ENCODE measurements around a stretch of chr20.

DNA sequence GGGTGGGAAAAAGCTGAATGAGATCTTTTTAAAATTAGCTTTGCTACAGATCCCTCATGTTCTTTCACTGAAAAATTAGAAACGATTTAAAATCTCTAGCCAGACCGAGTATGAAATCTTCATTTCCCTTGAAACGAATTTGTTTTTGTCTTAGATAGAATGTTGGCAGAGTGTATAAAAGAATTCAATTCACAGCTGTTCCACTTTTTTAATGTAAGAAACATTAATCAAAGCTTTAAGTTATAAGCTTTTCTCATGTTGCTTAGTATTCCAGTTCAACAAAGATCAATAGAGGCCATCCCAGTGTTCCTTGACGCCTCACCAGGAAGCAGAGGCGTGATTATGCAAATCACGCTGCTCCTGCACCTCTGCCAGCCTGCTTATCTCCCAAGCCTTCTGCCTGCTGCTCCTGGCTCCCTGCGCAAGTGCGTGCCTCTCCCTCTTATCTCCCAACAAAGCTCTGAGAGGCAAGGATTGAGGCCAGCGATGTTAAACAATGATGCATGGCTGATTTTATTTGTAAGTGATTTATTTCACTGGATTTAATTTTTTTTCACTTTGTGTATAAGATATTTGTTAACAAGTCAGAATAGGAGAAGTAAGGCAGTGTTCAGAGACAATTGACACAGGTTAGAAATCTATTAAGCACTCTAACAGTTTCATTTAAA, 42.7 kb downstream of the INSM1 start:
- PRO-cap, 2 experiments, result no peak in any of the 2 experiments

DNA sequence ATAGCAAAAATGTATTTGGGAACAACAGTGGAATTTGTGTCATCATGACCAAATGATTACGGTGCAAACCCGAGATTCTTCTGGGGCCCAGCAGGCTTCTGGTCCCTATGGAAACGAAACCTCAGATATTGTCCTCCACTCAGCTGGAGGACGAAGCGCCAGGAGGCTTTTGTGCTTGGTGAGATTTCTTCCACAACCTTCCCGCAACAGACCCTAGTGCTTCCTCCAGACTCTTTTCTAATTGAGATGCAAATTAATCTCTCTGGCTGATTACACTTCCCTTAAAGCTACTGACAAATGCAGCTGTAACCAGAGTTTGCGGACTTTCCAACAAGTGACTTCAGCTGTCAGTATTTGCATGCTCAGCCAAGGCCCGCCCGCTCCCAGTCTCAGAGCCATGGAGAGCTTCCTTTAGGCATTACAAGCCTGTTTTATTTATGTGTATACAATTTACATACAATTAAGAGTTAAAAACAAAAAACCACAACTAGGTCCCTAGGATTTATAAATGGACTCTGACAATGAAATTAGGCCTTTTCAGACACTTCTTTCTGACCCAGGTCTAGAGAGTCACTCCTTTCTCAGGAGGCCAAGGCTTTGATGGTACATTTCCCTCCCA, 96.1 kb downstream of the INSM1 start:
- PRO-cap, 2 experiments, result no peak in any of the 2 experiments

DNA sequence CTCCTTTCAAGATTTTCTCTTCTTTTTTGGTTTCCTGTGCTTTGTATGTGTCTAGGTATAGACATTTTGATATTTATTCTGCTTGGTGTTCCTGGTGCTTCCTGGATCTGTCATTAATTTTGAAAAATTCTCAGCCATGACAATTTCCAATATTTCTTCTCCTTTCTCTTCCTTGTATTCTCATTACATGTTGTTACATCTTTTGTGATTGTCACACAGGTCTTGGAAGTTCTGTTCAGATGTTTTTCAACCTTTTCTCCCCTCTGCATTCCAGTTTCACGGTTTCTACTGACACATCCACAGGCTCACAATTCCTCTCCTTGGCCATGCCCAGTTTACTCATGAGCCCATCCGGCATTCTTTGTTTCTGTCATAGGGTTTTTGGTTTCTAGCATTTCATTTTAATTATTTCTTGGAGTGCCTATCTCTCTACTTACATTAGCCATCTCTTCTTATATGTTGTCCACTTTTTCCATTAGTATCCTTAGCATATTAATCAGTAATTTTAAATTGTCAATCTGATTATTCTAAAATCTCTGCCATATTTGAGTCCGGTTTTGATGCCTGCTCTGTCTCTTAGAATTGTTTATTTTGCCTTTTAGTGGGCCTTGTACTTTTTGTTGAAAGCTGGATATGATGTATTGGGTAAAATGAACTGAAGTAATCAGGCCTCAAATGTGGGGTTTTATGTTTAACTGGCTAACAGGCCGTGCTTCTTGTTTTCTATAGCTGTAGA, 118.8 kb downstream of the INSM1 start:
- PRO-cap, 2 experiments, result no peak in any of the 2 experiments

GRCh38 chr20:20589118-20589609, 123.3 kb downstream of the RALGAPA2 start:
- PRO-cap, 2 experiments, result no peak in any of the 2 experiments

DNA sequence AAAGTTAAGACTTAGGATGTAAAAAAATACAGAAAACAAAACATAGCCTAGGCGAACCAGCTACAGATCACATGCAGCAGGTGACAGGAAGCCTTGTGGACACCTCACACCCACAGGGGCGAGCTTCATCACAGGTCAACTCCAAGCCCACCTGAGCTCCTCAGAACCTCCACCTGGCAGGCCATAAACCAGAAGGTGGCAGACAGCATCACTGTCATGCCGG, 1.1 kb downstream of the RALGAPA2 start:
- PRO-cap, 2 experiments, result no peak in any of the 2 experiments

DNA sequence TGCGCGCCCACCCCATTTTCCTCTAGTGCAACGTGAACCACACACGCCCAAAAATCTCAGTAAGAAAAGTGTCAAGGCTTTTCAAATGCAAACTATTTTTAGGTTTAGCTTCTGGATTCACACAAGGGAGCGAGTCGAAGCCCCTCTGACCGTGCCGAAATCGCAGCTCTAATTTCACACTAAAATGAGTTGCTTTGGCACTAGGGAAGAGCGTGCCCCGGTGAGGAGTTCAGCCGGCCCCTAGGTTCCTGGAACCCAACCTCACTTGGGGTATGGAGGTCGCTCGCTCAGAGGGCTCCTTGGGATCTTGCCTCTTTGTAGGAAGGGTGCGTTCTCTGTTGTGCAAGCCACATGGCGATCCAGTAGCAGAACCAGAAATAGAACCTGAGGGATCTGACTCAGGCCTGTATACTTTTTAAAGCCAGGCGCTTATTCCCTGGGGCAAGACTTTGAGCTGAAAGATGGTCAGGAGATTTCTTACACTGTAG, 738 bp upstream of the RALGAPA2 start:
- PRO-cap, 2 experiments, result no peak in any of the 2 experiments

DNA sequence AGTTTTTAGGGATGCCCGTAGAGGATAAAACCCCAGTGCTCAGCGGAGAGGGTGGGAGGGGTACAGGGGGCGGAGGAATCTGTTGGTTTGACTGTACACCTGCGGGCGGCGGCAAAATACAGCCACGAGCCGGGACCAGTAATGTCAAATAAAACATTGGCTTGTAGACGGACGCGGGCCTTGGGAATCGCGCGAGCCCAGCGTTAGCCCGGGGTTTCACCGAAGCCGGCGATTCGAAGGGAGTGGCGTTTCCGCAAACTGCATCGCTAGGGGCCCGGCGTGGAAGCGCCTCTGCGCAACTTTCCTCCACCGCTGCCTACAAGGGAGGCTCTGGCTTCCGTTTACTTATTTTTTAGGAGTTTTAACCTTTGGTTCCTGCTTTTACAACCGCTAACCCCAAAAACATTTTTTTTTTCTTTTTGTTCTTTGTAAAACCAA, 25.7 kb upstream of the KIZ start:
- PRO-cap, 2 experiments, result peak in 1 of 2 experiments; most common plus-strand start position 256 of the sequence (in 1); most common minus-strand start position 287 of the sequence (in 1)

DNA sequence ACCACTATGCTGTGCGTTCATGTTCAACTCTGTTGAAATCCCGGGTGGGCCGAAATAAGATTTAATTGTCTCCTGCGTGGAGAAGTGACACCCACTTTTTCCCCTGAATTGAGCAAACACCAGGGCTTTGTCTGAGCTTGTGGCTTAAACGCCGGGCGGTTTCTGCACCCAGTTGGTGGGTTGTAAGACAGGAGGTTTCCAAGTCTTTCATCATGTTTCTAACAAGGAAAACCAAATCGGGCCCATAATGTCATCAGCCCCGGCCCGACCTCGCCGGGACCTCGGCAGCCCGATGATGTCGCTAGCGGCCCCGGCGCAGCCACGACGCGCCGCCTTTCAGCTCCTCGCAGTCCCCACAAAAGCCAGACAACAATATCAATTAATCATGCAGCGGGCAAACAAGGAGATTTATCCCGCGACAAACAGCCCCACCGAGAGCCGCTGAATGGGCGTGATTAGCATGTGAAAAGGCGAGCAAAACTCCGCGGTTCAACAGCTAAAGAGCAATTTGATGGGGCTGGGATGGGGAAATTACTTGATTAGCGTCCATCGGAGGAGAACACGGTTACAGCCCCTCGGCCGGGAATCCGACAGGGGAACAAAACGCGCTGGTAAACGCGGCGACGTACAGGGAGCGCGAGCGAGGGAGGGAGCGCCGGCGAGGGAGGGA, 25.1 kb upstream of the KIZ start:
- PRO-cap, 2 experiments, result peak in 1 of 2 experiments; most common plus-strand start position 503 of the sequence (in 1); most common minus-strand start position 381 of the sequence (in 1)

- PRO-cap, 2 experiments, result peak in 1 of 2 experiments; most common minus-strand start chr20:21101582 (in 1)
Observed at GRCh38 chr20:21101295-21101856, 24.5 kb upstream of the KIZ start.

- PRO-cap, 2 experiments, result no peak in any of the 2 experiments
Observed at GRCh38 chr20:22568710-22569333, 15.6 kb downstream of the FOXA2 start.

DNA sequence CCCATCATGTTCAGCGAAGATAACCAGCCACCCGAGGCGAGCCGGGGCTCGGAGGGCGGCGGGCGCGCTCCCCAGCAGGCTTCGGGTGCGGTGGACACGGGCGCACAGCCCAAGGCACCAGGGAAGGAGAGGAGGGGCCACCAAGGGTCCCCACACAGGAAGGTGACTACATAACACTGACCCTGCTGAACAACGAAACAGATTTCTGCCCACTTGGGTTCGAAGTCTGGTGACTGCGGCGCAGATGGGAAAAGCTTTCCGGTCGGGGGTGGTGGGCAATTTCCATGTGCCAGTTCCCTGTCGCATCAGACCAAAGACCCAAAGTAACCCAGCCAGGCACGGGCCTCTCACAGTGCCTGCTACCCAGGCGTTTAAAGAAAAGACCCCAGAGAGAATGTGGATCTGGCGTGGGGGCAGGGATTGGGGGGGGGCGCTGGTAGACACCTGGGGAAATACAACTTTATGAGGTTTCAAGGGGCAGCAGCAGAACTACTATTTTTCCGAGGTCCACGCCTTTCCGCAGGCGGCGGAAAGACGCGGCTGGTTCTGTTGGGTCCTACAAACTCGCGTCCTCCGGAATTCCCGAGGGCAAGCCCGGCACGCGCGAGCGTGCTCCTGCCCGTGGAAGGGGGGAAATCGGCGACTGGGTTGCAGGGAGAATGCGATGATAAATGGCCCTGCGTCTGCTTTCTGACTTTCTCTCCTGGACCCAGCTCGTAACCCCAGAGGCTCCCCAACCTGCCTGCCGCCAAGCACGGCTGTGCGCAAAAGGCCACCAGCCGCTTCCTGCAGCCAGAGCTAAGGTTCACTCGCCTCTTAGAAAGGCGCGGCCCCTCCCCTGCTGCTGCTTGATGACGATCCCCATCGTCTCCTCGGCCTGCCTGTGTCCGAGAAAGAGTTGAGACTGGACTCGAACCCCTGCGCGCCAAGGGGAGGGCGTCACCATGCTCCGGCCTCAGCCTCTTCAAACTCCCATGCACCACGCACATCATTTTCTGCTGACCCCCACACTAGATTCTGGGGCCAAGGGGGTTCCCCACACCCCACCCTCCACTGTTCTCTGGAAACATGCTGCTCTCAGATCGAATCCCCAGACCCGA, 6.9 kb downstream of the FOXA2 start:
- PRO-cap, 2 experiments, result no peak in any of the 2 experiments

GRCh38 chr20:23049941-23050537, 567 bp upstream of the THBD start:
- PRO-cap, 2 experiments, result no peak in any of the 2 experiments

- PRO-cap, 2 experiments, result no peak in any of the 2 experiments
Observed at GRCh38 chr20:23106254-23107051, 20.3 kb upstream of the CD93 start.

GRCh38 chr20:23133594-23134082, 47.5 kb upstream of the CD93 start:
- PRO-cap, 2 experiments, result no peak in any of the 2 experiments

DNA sequence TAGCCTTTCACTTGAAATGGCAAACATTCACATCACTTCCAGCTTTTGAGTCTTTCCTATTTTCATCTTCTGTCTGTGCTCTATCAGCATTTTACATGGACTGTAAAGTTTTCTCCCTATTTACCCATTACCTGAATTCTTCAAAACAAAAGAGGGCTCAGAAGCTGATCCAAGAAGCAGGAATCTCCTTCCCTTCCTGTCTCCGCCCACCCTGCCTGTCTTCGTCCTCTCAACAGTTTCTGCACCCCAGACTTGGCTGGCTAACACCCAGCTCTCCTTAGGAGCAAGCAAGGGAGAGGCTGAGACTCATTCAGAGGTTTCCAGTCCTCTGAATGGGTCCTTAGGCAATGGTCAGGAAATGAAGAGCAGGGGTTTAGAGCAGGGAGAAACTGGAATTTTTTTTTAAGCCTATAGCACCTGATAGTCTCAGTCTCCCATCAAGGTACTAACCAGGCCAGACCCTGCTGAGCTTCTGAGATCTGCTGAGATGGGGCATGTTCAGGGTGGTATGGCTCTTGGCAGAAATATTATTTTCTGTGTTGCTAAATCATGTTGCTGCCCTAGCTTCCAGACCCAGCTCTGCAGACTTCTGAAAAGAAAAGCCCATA, 74.4 kb upstream of the CD93 start:
- PRO-cap, 2 experiments, result no peak in any of the 2 experiments

- PRO-cap, 2 experiments, result no peak in any of the 2 experiments
Observed at GRCh38 chr20:23164017-23164707, 78.0 kb upstream of the CD93 start.

GRCh38 chr20:23249480-23249972, 101.1 kb upstream of the NXT1 start:
- PRO-cap, 2 experiments, result no peak in any of the 2 experiments

DNA sequence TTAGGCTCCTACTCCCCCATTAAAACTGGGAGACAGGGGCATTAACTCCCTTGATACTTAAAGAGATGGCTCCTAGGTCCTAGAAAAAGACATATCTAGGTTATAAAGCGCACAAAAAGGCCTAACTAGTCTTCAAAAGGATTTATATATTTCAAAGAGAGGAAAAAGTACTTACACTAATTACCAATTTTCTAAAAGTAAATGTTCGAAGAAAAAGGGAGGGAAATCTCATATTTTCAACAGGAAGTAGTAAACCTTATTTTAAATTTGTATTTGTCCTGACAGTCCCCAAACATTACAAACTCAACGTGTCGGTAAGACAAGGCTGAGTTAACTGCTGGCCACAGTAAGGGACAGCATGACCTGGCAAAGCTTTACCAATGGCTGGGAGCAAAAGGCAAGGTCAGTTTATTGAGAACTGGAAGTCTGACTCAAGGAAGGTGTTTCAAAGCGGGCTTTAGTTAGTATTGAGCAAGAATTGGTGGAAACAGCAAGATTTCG, 1.1 kb upstream of the GZF1 start:
- PRO-cap, 2 experiments, result no peak in any of the 2 experiments

GRCh38 chr20:23399620-23400388, 21.5 kb downstream of the NAPB start:
- PRO-cap, 2 experiments, result no peak in any of the 2 experiments

DNA sequence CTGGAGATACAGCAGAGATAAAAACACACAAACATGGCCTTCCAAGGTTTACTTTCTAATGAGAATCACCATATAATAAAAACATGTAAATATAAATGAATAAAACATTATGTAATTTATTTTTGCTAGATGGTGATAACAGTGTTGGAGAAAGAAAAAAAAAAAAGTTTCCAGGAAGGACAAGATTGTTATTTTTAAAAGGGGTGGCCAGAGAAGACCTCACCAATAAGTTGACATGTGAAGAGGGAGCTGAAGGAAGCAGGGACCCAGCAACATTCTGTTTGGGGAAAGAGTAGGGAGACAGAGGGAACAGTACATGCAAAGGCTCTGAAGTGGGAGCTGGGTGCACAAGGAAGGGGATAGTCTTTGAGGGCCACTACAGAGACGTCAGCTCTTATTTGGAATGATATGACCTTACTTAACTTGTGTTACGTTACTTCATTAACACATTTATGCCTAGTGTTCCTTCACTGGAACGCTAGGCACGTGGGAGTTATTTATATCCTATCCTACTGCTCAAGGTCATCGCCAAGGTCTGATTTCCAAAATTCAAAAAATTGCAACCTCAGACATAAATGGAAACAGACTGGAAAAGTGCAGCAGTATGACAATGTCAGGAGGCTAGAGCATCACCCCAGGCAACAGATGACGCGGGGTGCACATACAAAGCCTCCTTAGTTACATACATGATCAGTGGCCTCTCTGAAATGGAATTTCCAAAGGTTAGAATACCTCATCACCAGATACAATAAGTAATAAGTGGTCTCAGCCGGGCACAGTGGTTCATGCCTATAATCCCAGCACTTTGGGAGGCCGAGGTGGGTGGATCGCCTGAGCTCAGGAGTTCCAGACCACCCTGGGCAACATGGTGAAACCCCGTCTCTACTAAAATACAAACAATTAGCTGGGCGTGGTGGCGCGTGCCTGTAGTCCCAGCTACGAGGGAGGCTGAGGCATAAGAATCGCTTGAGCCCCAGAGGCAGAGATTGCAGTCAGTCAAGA, 20.2 kb downstream of the NAPB start:
- PRO-cap, 2 experiments, result no peak in any of the 2 experiments

All from cytotoxic T cell (primary cell).